Glomerular endothelial cell (primary cell): ENCODE measurements around the gene MRPS34.

DNA sequence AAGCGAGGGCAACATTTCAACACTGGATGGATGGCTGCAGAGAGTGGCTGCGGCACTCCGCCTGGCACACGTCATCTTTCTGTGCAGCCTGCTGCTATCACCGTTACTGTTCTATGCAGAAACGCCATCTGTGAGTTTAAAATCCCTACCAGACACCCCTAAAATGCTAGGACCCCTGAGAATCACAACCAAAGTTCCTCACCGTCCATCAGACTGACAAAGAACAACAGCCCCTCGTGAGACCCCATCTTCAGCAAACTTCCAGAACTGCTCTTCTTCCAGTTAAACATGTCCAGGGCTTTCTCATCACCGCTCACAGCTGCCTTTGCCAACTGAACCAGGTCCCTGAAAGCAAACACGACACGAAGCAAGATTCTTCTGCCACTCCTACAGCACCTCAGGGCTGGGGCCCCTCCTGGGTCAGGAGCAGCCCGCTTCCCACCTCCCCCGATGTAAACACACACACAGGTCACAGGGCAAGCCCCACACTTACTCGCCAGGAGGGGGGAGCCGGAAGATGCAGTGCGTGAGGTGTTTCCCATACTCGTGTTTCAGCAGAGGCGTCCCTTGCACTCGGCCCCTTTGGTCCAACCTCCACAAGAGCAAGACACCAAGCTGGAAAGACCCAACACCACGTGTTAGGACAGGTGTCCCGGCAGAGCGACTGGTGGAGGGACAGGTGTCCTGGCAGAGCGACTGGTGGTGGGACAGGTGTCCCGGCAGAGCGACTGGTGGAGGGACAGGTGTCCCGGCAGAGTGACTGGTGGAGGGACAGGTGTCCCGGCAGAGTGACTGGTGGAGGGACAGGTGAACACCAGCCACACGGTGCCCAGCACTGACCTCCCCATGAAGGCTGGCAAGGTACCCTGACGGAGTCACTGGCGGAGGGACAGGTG lies 19.6 kb downstream of the IFT140 start:
- RAMPAGE, long total RNA, result no peak

DNA sequence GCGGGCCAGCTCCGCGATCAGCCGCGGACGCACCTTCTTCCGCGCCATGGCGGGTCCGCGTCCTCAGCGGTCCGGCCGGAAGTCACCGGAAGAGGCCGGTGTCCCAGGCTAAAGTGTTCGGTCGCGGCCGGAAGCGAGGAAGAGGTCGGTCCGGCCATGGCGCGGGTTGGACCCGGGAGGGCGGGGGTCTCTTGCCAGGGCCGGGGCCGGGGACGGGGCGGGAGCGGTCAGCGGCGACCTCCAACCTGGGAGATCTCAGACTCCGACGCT lies at the start of gene MRPS34:
MRPS34 (minus strand) TSS at position 63 of the 270 bp plus-strand sequence.
- RAMPAGE, long total RNA, result no peak

GRCh38 chr16:1783282-1783781 lies 572 bp downstream of the NUBP2 start:
- RAMPAGE, long total RNA, result no peak

DNA sequence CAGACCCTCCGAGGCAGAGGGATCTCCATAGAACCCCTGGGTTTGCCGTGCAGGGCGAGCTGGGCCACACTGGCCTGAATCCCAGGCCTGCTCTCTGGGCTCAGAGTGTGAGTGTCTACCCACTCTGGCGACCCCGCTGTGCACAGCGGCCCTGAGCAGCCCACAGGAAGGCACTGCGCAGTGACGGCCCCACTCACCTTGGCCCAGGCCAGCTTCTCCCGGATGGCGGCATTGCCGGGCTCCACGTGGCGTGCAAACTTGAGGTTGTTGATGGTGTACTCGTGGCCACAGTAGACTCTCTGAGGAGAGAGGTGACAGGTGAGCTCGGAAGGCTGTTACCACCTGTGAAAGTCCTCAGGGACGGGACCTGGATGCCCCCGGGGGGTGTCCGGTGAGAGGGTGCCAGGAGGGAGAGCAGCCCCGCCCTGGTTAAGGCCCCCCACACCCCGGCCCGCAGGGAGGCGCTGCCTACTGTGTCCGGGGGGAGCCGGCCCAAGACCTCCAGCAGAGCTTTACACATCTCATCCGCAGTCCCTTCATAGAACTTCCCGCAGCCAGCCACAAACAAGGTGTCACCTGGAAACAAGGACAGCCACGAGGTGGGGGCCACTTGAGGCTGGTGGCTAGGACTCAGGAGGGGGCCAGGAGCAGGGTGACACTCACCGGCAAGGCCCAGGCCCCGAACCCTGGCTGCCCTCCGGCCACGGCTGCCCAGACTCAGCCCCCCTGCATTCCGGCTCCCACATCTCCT lies 9.8 kb downstream of the HAGH start:
- RAMPAGE, long total RNA, result no peak

DNA sequence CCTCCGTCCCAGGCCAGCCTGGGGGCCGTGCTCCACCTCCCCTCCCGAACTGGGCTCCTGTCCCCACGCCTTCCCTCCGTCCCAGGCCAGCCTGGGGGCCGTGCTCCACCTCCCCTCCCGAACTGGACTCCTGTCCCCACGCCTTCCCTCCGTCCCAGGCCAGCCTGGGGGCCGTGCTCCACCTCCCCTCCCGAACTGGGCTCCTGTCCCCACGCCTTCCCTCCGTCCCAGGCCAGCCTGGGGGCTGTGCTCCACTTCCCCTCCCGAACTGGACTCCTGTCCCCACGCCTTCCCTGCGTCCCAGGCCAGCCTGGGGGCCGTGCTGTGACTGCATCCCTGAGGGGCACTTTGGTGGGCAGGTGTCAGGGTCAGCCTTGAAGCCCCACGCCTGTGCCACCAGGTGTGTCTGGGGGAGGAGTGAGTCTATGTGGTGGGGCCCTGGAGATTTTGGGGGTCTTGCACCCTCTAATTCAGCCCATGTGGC lies 7.9 kb downstream of the NHERF2 start:
- RAMPAGE, long total RNA, result no peak

DNA sequence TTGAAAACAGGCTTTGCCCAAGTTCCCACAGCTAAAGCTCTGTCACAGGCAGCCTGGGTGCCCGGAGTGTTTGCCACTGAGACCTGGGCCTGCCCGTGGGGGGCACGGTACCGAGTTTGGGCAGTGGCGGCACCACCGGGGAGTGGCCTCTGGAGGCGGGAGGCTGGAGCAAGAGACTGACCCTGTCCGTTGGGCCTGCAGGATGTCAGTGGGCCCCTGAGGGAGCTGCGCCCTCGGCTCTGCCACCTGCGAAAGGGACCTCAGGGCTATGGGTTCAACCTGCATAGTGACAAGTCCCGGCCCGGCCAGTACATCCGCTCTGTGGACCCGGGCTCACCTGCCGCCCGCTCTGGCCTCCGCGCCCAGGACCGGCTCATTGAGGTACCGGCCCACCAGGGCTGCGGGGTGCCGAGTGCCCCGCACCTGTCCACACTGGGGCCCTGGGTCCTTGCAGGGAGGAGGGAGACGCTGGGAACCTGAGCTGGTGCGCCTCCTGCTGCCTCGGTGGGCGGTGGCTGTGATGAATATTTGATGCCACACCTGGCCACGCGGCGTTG lies 9.5 kb downstream of the NHERF2 start:
- RAMPAGE, long total RNA, result no peak

DNA sequence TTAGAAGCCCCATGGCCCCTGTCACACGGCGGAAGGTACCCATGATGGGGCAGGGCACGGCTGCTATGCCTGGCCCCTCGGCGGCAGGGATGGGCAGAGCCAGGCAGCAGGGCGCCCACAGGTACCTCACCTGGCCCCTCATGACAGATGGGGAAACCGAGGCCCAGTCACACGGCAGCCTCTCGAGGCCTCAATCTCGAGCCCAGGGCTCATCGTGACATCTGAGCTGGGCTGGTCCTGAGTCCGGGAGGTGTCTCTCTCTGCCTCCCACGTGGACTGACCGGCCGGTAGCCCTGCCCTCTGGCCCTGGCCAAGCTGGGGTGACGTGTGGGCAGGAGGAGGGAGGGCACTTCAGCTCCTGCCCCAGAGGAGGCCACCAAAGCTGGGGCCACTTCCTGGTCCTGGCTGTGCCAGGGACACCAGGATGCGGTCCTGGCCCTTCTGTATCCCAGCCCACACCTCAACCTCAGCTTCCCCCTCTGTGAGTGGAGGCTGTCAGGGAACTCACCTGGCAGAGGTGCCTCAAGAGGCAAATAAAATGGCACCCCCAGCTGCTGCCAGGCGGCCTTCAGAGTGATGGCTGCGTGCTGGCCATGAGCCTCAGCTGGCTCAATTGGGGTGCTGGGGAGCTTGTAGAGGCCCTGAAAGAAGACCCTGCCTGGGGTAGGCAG lies 11.7 kb downstream of the TRAF7 start:
- RAMPAGE, long total RNA, result no peak

DNA sequence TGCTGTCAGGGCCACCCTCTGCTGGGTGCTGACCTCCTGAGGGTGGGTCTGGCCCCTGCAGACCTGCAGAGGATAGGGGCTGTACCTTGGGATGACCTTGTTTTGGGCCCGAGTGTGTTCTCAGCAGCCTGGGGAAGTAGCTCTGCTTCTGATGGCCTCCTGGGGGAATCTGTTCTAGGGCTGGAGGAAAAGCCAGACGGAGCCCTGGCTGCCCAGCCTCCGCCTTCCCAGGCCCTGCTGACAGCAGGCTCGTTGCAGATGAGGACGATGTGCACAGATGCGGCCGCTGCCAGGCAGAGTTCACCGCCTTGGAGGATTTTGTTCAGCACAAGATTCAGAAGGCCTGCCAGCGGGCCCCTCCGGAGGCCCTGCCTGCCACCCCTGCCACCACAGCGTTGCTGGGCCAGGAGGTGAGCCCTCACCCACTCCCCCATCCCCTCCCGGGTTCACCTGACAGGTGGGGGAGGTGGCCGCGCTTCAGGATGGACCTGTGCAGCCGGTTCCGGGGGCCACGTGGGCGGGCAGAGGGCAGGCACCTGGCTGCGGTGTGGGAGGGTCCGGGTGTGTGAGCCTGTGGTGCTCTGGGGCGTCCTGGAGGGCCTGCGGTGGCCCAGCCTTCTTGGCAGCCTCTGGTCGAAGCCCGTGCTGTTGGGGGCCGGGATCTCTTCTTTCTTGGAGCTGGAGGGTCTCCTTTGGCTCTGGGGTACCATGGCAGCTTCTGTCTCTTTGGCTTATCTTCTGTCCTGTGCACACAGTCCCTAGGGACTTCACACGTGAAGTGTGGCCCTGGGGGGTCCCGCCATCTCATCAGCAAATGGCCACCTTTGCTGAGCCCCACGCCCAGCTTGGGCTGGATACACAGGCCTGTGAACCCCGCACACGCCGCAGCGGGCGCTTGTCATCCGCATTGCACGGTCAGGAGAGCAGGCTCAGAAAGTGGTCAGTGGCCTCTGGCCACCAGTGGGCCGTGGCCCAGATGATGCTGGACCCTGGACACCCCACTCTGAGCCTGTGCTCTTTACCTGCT lies 5.0 kb downstream of the E4F1 start:
- RAMPAGE, long total RNA, result no peak

GRCh38 chr16:2231024-2231636 lies 5.1 kb upstream of the DNASE1L2 start:
- RAMPAGE, long total RNA, result no peak

GRCh38 chr16:2468846-2469985 lies 1.9 kb upstream of the NTN3 start:
- RAMPAGE, long total RNA, result no peak

GRCh38 chr16:2514524-2514989 lies 805 bp downstream of the ATP6V0C start:
- RAMPAGE, long total RNA, result no peak

GRCh38 chr16:2527751-2528605 lies 3.2 kb downstream of the CEMP1 start:
- RAMPAGE, long total RNA, result no peak

GRCh38 chr16:2551336-2551827 lies 13.6 kb downstream of the PDPK1 start:
- RAMPAGE, long total RNA, result no peak

- RAMPAGE, long total RNA, result no peak
These were observed 59.7 kb downstream of the PDPK1 start for GRCh38 chr16:2597186-2598191.

- RAMPAGE, long total RNA, result no peak
These were observed 22.1 kb upstream of the KCTD5 start for GRCh38 chr16:2659765-2660989.

- RAMPAGE, long total RNA, result no peak
These were observed 9.4 kb downstream of the SRRM2 start for GRCh38 chr16:2761724-2762336.

GRCh38 chr16:2883423-2884488 lies 741 bp downstream of the FLYWCH2 start:
- RAMPAGE, long total RNA, result no peak

DNA sequence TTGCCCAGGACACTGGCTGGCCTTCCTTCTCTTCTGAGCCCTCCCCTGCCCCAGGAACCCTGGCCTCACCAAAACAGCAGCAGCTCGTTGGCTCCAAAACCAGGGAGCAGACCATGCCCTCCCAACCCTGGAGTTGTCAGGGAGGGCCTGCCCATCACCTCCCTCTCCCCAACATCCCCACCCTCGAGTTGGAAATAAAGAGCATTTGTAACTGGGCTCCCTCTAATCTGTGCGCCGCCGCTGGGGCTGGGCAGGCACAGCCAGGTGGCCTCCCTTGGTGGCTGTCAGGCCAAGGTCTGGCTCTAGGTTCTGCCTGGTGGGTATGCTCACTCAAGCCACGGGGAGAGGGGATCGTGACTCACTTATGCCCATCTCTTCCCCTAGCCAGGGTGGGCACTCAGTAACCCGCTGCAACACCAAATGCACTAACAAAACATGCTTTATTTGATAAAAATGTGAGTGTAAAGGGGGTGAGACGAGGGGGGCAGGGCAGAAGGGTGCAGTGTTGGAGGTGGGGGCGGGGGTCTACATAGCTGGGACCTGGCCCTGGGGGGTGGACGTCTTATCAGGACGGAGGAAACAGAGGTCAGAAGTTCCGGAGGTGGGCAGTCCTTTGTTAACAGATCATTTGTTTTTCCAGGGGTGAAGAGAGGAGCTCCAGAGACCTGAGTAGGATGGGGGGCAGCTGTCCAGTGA lies 1.7 kb downstream of the CLDN9 start:
- RAMPAGE, long total RNA, result no peak

- RAMPAGE, long total RNA, result no peak
These were observed 634 bp downstream of the TNFRSF12A start for GRCh38 chr16:3020641-3021363.

DNA sequence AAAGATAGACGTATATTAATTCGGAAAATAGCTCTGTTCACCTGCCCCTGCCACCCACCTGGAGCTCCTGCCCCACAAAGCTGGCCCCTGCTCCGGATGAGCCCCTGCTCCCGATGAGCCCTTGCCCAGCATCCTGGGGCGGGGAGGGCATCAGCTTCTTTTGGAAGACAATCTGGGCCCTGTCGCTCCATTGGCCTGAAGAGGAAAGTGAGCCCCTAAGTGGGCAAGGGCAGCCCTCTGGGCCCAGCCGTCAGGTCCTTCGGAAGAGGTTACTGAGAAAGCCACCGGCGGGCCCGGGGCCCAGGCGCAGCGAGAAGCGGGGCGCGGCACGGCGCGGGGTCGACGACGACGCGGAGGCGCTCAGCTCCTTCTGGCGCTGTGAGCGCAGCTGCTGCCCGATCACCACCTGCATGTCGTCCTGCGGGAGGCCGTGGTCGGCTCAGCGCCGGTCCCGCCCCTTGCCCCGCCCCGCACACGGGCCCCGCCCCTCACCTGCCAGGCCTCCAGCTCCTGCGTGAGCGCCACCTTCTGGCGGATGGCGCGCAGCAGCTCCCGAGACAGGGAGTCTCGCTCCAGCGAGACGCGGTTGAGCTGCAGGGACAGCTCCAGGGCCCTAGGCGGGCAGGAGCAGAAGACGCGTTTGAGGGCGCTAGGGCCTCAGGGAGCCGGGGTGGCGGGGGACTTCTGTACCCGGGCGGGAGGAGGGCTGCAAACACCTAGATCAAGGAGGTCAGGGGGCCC lies 4.2 kb downstream of the THOC6 start:
- RAMPAGE, long total RNA, result no peak